Cardiac ventricle fibroblast (primary cell): ENCODE data around the genes S100G and SCML1.

DNA sequence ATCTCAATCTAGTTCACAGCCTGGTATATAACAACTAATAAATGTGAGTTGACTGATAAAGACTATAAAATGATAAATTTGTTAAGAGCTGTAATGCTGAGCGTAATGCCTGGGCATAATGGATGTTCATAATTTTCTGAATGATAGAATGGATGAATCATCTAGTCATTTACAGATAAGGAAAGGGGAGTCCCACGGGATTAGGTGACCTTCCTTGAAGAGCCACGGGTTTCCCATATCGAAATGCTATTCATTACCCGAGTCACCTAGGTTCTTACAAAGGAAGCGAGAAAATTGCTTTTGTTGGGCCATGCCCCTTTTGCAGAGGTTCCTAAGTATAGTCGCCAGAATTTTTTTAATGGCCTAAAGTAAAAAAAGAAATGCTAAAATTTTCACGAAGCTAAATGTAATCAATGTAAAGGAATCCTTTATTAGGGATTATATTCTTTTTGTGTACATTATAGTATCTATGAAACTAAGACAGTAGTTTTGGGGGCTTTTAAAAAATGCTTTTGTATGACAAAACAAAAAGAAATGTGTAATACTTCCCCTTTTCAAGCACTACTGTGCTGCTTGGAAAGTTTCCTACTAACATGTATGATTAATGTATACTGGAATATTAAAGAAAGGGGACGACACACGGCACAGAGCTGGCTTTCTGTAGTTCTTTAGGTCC lies 1.3 kb upstream of the AP1S2 start:
- RAMPAGE, long total RNA = no peak

DNA sequence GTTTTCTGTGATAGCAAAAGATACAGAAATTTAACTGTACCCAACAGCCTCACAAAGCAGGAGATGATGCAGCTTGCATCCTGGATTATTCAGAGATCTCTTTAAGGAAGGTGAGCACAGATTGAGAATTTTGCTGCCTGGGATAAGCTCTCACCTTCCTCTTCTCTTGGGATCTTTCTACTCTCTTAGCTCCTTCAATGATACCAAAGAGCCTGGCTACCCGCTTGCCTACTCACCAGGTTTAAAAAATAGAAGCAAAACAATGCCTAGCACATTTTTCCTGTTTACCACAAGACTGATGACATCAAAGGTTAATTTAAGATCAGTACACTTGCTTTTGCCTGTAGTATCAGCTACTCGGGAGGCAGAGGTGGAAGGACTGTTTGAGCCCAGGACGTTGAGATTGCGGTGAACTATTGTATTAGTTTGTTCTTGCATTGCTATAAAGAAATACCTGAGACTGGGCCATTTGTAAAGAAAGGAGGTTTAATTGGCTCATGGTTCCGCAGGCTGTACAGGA lies 36.8 kb upstream of the AP1S2 start:
- RAMPAGE, long total RNA = no peak

DNA sequence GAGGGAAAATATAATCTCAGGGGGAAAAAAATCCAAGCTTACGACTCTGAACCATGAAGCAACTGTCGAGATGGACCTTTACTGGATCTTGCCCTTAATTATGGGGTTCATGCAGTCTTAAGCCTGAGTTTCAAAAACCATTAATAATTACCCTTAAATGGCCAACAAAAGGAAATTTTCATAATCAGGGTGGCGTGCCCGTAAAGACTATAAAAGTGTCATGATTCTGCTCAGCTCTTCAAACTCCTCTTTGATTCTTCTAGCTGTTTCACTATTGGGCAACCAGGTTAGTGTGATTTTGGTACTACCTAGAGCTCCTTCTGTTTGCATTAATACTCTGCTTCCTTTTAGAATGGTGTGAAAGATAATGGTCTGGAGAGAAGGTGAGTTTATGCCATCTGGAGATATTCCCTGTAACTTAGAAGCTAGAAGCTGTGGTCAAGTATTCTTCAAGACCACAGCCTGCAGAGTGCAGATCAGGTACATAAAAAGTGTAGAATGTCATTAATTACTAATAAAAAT lies at the start of gene S100G:
TSS of gene S100G (plus strand) at position 241 of the 522 bp plus-strand sequence.
- RAMPAGE, long total RNA = no peak

DNA sequence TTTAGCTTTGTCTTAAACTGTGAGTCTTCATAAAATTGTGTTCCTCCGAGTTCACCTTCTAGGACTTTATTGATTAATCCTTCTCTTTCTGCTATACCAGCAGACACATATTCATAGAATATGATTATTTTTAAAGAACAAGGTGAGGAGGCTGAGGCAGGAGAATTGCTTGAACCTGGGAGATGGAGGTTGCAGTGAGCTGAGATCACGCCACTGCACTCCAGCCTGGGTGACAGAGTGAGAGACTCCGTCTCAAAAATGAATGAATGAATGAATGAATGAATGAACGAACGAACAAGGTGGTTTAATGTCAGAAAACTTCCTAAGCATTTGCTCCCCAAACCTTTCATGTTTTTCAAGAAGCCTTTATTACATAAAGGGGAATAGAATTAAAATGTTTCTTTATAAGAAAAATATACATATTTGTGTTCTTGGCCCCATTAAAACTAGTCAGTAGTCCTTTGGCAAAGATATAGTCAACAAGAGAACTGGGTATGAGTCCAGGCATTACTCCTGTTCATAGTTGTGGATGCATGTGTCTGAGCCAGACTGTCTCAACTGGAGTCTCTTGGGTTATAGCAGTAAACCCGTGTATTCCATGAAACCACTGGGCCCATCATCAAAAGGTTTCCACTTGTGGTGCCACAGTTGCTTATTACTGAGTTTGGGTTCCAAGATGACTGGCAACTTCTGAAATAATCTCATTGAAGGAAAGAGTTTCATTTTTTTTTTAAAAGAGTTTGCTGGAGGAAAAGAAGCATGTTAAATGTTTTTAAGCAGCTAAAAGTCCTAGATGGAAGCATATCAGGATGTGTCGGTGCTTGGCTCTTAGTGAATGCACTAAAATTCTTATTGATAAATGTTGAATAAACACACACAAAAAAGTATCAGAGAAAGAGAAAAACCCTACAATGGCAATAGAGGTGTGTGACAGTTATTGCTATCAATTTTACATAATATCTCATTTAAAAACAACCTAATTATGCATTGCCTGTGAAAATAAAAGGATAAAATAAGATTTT lies 24.5 kb upstream of the TXLNG start:
- RAMPAGE, long total RNA = no peak

- RAMPAGE, long total RNA = no peak
Measured at GRCh38 chrX:16857895-16858120, 12.4 kb downstream of the RBBP7 start.

- RAMPAGE, long total RNA = no peak
Measured at GRCh38 chrX:17547975-17548690, 173.1 kb downstream of the NHS start.

DNA sequence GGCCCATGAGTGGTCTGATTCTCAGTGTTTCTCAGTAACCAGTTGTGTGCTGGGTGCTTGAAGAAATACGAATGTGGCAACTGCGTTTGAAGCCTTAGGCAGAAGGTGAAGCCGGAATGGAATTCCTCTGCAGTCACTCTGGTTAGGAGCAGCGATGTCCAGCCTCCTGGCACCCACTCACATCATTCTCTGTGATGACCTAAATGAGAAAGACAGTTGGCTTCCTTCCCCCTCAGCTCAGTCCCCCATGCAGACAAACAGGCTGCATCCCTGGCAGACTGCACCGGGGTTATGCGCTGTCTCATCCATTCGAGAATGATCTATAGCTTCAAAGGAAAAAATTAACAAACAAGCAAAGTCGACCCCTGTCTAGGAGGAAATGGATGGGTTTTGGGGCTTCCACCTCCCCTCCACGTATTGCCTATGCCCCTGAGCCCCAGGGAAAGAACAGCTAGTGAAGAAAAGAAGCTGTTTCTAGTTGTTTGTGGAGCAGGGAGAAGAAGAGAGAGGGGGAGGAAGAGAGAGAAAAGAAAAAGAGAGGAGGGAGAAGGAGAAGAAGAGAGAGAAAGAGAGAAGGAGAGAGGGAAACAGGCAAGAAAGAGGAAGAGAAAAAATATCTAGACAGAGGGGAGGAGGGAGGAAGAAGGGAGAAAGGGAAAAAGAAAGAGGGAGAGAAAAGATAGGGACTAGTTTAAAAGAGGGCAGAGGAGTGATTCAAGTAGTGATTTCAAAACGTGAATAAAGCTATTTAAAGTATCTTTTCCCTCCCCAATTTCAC lies 169.9 kb upstream of the SCML1 start:
- RAMPAGE, long total RNA = no peak

GRCh38 chrX:17580472-17580800 lies 156.9 kb upstream of the SCML1 start:
- RAMPAGE, long total RNA = no peak

DNA sequence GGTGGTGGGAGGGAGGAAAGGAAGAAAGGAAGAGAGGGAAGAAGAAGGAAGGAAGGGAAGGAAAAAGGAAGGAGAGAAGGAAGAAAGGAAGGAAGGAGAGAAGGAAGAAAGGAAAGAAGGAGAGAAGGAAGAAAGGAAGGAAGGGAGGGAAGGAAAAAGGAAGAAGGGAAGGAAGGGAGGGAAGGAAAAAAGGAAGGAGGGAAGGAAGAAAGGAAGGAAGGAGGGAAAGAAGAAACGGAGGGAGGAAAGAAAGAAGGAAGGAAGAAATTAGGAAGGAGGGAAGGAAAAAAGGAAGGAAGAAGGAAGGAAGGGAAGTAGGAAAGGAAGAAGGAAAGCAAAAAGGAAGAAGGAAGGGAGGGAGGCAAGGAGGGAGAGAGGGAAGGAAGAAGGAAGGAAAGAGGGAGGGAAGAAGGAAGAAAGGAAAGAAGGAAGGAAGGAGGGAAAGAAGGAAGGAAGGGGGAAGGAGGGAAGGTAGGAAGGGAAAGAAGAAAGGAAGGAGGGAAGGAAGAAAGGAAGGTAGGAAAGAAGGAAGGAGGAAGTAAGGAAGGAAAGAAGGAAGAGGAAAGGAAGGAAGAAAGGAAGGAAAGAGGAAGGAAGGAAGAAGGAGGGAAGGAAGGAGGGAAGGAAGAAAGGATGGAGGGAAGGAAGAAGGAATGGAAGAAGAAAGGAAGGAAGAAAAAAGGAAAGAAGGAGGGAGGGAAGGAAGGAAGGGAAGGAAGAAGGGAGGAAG lies 18.8 kb upstream of the SCML1 start:
- RAMPAGE, long total RNA = no peak

- RAMPAGE, long total RNA = no peak
Measured at GRCh38 chrX:17737390-17737971, at the start of gene SCML1. SCML1 (plus strand) TSS chrX:17737493.

- RAMPAGE, long total RNA = no peak
Measured at GRCh38 chrX:18237099-18237432, 16.4 kb upstream of the BEND2 start.

DNA sequence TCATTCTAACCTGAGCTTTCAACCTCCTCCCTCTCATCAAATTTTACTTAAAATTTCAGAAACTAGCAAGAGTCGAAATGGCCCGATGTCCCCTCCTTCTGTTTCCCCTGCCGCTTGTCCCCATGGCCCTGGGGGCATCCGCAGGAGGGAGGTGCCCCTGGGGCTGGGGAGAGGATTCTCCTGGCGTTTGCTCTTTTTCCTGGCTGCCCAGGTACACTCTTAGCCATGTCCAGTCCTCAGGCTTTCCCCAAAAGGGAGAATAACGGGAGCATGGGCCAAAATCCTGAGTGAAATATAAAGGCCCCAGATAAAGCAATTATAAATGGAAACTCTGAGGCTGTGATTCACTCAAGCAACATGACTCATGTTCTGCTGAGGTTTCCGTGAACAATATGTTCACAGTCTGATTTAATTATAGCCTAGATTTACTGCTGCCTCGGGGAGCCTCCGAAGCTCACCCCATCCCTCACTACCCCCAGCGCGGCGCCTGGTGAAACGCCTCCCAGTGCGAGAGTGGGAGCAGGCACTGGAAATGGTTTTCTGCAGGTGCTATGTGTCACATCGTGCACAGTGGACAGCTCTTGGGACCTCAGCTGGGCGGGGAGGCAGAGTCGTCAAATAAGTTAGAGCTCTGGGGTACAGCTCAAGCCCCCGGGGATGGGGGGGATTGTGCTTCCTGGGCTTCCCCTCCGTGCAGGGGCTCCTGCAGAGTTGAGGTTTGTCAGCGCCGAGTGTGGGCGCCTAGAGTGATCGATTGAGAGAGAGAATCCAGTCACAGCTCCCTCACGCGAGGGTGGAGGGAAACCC lies 110.8 kb downstream of the PHKA2 start:
- RAMPAGE, long total RNA = no peak

GRCh38 chrX:18927227-18927560 lies 56.7 kb downstream of the PHKA2 start:
- RAMPAGE, long total RNA = no peak

DNA sequence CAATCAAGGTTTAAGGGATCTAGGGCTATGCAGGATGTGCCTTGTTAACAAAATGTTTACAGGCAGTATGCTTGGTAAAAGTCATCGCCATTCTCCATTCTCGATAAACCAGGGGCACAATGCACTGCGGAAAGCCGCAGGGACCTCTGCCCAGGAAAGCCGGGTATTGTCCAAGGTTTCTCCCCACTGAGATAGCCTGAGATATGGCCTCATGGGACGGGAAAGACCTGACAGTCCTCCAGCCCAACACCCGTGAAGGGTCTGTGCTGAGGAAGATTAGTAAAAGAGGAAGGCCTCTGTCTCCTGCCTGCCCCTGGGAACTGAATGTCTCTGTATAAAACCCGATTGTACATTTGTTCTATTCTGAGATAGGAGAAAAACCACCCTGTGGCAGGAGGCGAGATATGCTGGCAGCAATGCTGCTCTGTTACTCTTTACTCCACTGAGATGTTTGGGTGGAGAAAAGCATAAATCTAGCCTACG lies 3.8 kb downstream of the PHKA2 start:
- RAMPAGE, long total RNA = no peak

DNA sequence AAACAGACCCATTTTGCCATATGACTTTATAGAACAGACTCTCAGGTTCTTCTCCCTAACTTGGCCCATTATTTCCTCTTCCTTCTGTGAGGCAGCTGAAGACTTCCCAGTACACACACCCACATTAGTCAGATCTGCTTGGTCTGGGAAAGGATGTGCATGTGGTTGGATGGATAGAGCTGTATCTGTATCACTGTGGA lies 133.9 kb upstream of the MAP3K15 start:
- RAMPAGE, long total RNA = no peak

GRCh38 chrX:19965985-19966575 lies 24.8 kb downstream of the BCLAF3 start:
- RAMPAGE, long total RNA = no peak

DNA sequence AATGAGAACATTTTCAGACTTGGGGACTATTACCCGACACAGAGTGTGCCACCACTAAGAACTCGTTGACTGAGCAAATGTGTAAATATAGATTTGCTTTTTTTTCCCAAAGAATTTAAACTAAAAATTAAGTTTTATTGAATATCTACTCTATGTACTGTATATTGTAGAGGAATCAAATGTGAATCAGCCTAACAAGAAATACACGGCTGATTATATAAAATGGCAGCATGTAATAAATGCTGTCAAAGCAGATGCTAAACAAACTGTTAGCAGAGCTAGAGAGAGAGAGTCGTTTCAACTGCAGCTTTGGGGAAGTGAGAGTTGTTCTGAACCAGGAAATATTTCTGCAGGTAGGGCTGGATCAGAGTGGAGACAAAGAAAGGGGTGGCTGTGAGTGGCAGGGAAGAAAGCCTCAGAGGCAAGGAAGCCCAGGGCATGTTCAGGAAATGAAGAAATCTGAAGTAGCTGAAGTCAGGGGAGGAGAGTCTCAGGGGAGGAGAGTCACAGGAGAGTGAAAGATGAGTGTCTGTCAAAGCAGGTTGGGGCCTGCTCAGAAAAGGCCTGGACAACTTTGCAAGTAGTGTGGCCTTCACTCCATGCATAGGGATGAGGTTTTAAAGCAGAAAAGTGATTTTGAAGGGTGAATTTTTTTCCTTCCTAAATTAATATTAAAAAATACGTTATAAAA lies 48.4 kb upstream of the RPS6KA3 start:
- RAMPAGE, long total RNA = no peak

- RAMPAGE, long total RNA = no peak
Measured at GRCh38 chrX:20362274-20363343, 95.9 kb upstream of the RPS6KA3 start.

DNA sequence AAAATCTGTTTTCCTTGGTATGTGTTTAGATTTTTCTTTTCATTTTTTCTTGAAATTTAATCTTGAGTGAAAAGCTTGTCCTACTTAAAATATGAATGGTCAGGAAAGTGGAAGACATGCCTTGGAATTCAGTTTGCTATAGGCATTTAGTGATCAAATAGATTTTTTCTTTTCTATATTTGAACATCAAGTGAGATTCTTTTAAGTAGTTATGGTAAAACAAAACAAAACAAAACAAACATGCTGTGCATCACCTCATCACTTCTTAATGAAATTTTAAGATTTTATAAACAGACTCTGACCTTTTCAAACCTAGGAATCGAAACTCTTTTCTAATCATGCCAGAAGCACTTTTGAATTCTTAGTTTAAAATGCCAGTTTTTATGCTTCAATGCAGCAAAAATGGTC lies 62.8 kb downstream of the CNKSR2 start:
- RAMPAGE, long total RNA = no peak

DNA sequence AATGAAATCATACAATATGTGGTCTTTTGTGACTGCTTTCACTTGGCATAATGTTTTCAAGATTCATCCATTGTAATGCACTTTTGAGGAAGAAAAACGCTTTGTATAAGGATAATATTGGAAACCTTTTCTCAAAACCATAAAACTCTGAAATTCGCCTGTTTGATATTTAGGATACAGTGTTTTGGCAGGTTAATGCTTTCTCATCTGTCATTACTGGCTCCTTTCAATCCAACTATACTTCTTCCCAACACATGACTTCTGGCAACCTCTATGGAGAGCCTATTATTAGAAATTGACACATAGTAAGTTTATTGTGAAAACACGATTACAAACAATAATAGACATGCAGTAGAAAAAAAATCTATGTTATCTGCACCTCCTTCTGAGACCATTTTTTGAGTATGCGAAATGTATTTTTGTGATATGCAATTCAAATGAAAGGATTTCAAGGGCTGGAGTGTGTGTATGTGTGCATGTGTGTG lies 4.6 kb upstream of the KLHL34 start:
- RAMPAGE, long total RNA = no peak